ENCODE measurements around the genes GCAT and GALR3.

DNA sequence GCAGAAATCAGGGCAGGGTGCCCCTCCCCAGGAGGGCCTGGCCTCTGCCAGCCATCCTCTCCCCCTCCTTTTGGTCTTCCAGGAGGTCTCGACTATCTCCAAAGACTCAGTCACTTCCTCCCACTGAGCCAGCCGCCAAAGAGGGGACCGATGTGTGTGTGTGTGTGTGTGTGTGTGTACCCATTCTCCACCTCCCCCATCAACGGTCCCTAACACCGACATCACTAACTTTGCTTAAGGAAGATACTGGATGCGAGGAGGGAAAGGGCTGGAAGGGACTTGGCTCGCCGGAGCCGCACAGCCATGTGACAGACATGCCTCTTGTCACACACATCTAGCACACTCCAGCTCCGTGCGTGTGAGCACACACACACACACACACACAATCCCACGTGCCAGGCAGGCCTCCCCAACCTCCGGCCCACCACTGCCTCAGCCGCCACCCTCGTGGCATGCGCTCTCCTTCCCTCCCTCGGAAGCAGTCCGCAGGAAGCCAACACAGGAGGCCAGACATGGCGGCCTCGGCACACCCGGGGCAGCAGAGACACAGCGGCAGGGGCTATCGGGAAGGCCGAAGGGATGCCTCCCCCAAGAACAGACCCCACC is 1.3 kb downstream of the MFNG start:
- RRBS: 62% methylated on average over 5 of the region's 24 CpGs

DNA sequence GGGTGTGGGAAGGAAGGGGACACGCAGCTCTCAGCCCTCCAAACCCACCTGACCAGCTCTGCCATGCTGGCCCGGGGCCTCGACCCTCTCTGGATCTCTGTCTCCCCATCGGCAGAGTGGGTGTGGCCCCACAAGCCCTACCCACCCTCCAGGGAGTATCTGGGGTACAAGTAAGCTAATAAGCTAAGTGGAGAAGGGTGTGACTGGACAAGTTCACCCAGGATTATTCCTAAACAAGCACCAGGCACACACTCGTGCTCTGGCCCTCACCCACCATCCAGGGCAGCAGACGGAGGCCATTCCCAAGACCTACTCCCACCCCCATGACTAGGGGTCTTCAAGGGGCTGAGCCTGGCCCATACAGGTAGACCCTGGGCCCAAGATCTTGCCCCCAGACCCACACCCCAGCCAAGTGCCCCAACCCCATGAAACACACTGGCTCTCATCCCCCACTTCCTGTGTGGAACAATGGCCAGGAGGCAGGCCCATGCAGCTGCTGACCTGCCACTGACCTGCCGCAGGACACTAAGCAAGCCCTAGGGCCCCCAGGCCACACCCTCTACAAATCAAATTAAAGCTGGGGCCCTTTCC is 10.4 kb downstream of the CARD10 start:
- RRBS: no CpG with 5 or more reads among the region's 7 CpGs

DNA sequence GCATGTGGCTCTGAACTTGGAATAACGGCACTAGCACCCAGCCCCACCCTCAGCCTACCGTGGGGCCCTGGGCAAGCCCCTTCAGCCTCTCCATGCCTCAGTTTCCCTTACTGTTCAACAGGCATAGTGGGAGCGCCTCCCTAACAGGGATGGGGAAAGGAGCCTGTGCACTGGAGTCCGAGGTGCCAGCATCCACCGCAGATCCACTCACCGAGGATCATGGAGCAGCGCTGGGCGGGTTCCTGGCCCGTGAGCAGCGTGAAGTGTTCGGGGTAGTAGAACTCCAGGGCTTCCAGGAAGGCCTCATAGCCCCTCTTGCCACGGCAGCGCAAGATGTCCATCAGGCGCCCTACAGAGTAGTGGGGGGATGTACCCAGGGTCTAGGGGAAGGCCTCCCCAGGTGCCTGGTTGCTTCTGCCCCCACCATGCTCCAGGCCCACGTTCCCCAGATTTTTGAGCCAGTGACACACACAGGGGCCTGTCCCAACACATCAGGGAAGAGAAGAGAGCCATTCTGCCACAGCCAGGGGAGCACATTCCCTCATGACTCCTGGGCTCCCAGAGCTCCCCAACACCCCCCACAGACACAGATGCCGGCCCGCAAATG is 1.4 kb downstream of the CARD10 start:
- RRBS: no CpG with 5 or more reads among the region's 17 CpGs

GRCh38 chr22:37567126-37567603 is 6.9 kb downstream of the CDC42EP1 start:
- RRBS: no CpG with 5 or more reads among the region's 12 CpGs

DNA sequence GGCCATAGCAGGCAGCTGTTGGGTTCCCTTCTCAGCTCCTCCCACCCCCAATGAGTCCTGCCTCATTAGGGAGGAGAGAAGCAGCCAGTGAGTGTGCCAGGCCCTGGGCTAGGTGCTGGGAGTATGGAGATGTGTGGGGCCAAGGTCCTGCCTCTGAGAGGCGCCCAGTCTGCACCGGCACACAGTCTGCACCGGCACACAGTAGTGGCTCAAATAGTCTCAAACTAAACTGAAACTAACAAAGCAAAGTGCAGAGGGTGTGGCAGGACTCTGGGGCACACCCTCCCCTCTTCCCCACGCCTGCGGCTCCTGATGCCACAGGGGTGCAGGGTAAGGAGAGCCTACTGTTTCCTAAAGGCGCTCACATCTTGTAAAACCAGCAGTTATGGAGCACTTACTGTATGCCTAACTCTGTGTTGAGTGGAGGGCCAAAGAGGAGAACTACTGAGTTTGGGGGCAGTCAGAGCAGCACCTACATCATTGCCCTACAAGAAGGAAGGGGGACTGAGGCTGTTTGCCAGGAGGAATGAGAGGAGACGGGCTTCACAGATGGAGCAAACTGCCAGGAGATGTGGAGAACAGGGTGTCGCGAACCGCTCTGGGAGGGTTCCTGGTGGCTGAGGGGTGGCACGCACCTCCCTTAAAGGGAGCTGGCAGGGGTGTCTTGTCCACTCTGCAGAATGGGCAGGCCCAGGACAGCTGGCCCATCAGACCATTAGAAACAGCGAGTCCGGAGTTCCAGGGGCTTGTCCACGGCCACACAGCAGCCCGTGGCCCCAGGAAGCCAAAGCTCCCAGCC is 899 bp upstream of the SH3BP1 start:
- RRBS: no CpG with 5 or more reads among the region's 15 CpGs

GRCh38 chr22:37659535-37660061 is 1.1 kb downstream of the PDXP start:
- RRBS: no CpG with 5 or more reads among the region's 8 CpGs

DNA sequence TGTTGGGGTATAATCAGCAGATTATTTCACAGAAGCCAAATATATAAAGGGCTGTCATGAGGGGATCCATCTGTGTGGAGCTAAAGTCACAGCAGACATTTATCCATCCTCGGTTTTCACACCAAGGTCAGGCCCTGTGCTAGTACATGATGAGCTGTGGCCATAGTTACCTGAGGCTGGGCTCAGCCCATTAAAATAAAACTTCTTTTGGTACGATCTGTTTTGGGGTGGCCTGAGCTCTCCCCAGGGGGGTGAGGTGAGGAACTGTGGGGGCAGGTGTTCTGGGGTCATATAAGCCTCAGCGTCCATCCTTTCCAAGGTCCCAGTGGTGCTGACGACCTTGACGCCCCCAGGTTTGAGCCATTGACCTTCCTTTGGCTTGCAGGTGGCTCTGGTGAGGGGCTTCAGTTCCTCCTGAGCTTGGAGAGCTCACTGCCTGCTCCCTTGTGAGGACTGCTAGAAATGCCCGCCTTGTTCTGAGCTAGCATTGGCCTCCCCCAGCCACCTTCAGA is 1.4 kb upstream of the TRIOBP start:
- RRBS: no CpG with 5 or more reads among the region's 6 CpGs

DNA sequence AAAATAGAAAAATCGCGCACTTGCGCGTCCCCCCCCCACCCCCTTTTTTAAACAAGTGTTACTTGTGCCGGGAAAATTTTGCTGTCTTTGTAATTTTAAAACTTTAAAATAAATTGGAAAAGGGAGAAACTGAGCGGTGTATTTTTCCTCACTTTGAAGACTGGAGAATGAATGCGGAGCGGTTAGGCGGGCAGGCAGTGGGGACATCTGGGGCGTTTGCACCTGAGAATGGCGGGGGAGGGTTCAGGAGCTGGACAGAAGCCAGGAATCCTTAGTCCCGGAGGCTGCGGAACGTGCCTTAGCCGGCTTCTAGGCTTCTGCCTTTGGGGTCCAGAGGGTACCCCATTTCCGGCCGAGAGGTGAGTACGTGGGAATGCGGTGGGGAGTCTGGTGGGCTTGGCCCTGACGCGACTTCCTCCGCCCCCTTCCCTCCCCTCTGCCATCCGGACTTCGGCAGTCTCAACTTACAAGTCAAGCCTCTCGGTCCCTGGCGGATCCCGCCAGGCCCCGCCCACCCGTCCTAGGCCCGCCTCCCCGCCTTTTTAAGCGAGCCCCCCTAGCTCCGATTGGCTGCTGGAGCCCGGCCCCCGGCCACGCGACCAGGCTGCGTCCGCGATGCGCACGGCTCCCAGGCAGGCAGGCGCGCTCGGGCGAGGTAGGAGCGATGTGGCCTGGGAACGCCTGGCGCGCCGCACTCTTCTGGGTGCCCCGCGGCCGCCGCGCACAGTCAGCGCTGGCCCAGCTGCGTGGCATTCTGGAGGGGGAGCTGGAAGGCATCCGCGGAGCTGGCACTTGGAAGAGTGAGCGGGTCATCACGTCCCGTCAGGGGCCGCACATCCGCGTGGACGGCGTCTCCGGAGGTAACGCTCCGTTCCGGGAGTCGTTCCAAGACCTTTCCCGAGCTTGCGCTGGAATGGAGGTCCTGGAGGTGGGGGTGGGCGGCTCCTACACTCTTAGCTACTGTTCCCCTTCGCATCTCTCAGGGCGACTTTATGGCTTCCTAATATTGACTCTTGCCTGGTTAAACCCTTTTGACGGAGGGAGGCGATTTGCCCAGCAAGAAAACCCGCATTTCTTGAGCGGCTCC is at the start of gene GCAT:
TSS of gene GCAT (plus strand) at position 631 of the 1,087 bp plus-strand sequence.
- RRBS: 1% methylated on average over 7 of the region's 82 CpGs

DNA sequence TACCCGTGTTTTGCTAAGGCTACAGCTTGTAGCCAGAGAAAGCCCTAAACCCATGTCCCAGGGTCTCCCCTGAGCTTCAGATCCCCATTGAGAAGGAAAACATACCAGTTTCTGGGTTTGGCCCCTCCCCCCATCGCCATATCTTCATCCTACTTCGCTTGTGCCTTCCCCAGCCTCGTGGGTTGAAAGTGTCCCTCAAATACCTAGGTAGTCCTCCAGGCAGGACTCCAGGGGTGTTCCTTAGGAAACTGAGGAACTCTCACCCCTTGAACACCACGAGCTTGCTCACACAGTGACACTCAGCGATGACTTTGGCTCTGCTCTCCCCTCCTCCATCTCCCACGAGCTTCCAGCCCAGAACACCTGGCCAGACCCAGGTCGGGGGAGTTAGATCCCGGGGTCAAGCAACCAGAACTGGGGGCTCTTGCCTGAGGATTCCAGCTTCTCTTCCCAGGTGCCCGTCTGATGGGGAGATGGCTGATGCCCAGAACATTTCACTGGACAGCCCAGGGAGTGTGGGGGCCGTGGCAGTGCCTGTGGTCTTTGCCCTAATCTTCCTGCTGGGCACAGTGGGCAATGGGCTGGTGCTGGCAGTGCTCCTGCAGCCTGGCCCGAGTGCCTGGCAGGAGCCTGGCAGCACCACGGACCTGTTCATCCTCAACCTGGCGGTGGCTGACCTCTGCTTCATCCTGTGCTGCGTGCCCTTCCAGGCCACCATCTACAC is at the start of gene GALR3:
TSS of gene GALR3 (plus strand) at position 449 of the 724 bp plus-strand sequence.
- RRBS: no CpG with 5 or more reads among the region's 15 CpGs

DNA sequence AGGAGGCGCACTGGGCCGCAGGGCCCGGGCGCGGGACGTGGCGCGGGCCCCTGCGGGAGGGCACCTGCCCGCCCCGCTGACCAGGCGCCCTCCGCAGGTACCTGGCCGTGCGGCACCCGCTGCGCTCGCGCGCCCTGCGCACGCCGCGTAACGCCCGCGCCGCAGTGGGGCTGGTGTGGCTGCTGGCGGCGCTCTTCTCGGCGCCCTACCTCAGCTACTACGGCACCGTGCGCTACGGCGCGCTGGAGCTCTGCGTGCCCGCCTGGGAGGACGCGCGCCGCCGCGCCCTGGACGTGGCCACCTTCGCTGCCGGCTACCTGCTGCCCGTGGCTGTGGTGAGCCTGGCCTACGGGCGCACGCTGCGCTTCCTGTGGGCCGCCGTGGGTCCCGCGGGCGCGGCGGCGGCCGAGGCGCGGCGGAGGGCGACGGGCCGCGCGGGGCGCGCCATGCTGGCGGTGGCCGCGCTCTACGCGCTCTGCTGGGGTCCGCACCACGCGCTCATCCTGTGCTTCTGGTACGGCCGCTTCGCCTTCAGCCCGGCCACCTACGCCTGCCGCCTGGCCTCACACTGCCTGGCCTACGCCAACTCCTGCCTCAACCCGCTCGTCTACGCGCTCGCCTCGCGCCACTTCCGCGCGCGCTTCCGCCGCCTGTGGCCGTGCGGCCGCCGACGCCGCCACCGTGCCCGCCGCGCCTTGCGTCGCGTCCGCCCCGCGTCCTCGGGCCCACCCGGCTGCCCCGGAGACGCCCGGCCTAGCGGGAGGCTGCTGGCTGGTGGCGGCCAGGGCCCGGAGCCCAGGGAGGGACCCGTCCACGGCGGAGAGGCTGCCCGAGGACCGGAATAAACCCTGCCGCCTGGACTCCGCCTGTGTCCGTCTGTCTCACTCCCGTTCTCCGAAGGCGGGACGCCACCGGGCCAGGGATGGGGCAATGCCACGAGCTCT is 1.7 kb downstream of the GALR3 start:
- RRBS: 23% methylated on average over 19 of the region's 139 CpGs

DNA sequence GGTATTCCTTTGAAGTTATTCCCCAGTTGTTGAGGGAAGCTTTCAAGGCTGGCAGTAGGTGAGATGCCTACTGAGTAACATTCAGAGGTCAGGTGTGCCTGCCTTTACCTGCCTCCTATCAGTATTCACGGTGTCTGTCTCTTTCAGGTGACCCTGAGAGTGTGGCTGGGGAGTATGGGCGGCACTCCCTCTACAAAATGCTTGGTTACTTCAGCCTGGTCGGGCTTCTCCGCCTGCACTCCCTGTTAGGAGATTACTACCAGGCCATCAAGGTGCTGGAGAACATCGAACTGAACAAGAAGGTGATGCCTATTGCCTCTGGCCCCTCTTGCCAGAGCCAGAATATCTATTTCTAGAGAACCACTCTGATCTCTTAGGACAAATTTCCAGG is 25.0 kb downstream of the EIF3L start:
- RRBS: no CpG with 5 or more reads among the region's 5 CpGs

DNA sequence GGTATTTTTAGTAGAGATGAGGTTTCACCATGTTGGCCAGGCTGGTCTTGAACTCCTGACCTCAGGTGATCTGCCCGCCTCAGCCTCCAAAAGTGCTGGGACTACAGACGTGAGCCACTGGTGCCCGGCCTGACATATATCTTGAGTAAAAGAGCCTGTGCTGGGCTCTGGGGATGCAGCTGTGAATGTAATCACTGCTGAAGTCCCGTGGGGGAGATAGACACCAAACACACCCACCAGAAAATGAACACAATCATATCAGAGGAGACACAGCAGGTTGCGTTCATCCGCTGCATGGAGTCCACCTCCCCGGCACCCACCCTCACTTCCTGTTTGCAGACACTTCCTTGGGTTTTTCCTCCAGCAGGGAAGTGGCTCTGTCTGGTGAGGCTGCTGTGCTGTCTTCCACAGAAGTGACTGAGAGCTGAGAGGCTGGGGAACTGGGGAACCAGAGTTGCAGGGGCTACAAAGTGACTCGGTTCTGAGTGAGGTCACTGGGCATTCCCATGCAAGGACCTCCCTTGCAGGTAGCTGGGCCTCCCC is 7.1 kb downstream of the MICALL1 start:
- RRBS: no CpG with 5 or more reads among the region's 8 CpGs

GRCh38 chr22:37980715-37981337 is 3.5 kb downstream of the SOX10 start:
- RRBS: no CpG with 5 or more reads among the region's 3 CpGs

- RRBS: 31% methylated on average over 4 of the region's 20 CpGs
Measured at GRCh38 chr22:38039038-38039410, 18.2 kb upstream of the PICK1 start.

DNA sequence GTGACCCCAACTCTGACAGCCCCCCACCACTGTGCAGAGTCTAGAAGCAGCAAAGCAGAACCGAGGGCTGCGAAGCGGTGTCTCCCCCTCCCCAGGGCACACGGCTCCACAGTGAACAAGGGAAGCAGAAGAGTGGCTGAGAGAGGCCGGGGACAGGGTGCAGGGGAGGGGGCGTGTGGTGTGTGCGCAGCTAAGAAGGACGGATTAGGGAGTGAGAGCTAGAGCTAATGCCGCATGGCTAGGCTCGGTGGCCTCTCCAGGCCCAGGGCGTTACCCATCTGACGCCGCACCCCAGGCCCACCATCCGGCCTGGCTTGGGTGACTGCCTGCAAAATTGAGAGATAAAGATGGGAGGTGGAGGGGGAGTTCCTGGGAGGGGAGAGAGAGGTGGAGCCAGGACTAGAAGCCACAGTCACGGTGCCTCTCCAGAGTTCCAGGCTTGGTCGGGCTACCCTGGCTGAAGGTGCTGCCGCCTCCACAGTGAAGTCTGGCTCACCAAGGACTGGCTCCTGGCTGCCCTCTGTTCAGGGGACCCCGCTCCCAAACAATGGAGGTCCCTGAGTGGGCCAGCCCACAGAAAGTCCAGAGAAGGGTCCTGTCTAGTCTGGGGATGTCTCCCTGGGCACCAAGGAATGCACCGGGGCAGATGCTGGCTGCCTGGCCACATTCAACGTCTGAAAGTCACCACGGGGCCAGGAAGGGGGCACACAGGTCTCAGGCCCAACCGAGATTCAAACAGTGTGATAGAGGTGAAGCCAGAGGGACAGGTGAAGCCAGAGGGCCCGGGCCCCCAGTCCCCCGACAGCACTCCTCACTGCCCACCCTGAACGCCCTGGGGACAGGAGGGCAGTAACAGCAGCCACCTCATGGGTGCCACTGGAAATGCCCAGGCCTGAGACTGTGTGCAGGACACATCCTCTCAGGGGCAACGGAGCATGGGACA is 16.9 kb upstream of the BAIAP2L2 start:
- RRBS: no CpG with 5 or more reads among the region's 26 CpGs

GRCh38 chr22:38167823-38168522 is 13.7 kb downstream of the PLA2G6 start:
- RRBS: no CpG with 5 or more reads among the region's 10 CpGs

DNA sequence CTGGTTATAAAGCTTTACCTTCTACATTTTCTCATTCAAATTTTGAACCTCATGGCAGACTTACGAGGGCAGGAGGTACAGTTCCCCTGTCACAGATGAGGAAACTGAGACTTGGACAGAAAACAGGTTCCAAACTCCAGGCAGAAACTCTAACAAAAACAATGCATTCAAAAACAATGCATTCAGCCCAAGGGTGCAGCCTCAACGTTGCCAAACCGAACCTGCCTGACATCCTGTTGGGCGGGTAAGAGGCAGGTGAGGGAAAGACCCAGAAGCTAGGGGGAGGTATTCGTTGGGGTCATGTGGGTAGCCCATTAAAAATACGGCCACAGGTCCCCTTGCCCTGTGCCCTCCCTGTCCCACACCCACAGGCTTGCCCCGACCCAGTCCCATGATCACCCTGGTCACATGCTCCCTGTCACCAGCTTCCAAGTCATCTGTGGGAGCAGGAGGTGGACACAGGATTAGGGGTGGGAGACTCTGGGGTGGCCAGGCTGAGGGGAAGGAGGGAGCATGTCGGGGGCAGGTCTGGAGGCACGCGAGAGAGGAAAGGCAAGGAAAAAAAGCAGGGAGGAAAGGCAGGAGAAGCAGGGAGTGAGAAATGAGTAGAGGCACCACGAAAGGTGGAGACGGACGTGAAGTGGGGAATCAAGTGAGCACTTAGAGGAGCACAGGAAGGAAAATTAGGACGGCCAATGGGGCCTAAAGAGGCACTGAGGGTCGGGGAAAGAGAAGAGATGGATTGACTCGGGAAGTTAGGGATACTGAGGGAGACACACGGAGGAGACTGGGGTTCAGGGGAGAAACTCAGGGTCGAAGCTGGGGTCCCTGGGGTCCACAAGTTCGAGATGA is 693 bp downstream of the PLA2G6 start:
- RRBS: no CpG with 5 or more reads among the region's 19 CpGs

- RRBS: no CpG with 5 or more reads among the region's 6 CpGs
Measured at GRCh38 chr22:38191833-38192290, 9.9 kb upstream of the MAFF start.

DNA sequence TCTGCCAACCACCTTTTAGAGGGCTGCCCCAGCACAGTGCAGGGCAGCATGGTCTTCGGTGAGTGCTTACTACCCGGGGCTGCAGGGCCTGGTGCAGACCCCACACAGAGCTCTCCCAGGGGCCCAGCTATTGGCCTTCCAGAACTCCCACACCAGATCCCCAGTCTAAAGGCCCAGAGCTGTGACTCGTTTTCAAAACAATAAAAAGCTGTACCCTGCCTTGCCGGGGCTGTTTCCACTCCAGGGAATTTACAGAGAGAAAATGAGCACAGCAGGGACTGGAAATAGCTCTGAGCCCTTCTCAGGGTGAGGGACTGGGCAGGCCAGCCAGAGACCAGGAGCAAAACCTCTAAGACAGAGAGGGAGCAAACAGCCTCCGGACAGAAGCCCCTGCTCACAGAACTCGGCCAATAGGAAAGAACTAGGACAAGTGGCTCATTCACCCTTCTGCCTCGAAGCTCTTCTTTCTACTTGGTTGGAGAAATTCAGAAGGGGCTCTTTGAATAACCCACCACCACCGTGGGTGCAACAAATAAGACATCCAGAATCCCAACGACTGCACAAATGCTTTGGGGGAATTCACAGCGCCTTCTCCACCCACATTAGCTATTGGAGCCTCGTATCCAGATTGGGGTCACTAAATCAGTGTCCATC is 2.1 kb downstream of the TMEM184B start:
- RRBS: 40% methylated on average over 2 of the region's 11 CpGs

DNA sequence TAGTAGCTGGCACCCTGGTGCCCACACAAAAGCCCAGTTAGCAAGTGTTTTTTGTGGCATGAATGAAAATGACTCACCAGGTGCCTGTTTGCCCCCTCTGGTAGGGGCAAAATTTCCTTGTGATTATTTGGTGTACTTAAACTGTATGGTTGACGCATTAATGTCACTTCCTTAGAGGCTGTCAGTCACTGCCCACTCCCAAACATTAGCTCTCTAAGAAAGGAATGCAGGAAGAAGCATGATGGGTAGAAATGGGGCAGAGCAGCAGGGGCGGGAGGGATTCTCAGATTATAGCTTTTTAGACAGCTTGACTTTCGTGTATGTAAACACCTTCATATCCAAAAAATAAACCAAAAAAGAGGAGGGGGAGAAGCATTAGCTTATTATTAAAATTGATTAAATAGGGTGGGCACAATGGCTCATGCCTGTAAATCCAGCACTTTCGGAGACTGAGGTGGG is 15.9 kb upstream of the TMEM184B start:
- RRBS: no CpG with 5 or more reads among the region's 4 CpGs

Data from hTERT-HM (cell line).